ENCODE measurements around the gene IGF1R.

- PRO-cap, 10 experiments, result no peak in any of the 10 experiments
Observed at GRCh38 chr15:96350251-96350481, 19.7 kb downstream of the NR2F2 start.

GRCh38 chr15:96947743-96948427, 617.4 kb downstream of the NR2F2 start:
- PRO-cap, 10 experiments, result no peak in any of the 10 experiments

DNA sequence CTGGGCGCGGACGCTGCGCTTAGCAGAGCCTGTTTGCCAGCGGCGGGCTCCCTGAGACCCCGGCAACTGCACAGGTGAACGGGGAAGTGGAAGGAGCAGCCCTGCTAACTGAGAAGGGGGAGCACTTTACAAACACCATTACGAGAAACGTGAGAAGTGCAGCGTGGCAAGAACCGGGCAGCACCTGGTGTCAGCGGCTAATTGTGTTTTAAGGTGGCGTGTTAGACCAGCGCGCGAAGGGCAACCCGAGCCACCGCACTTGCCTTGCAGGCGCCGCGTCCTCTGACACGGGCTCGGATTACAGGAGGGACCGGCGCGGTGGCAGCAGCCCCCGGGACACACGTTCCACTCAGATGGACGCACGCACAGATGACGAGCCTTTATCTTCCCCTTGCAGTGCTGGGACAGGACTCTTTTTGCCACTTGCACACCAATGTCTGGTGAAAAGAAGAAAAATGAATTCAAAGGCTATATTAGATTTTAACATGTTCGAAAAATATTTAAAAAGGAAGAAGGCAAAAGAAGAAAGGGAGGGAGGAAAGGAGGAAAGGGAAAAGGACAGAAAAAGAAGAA, 307.6 kb upstream of the ARRDC4 start:
- PRO-cap, 10 experiments, result no peak in any of the 10 experiments

DNA sequence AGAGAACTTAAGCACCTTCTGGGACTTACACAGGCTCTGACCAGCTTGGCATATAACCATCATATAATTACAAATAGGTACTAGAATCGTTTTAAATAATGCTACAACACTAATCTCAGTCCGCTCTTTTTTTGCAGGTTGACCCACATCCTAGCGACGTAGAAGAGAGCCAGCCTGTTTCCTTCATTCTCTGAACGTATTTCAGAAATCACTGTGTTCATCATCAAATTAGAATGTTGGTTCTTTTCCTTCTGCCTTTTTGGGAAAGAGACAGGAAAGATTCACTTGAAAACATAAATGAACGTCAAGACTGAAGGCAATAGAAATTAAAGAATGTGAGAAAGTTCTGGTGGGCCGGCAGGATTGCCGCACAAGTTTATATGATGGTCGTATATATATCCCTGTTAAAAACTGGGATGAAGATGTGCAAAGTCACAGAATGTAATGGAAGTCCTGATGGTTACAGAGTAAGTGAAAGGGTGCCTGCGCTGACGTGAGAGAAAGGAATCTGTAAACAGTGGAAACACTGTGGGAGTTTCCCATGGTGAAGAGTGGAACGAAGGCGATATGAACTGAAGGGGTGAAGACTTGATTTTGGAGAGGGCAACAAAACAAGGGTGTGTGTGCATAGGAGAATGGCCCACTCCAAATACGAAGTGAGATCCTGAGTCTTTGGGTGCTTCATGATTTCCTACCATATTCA, 10.6 kb downstream of the ARRDC4 start:
- PRO-cap, 10 experiments, result no peak in any of the 10 experiments

- PRO-cap, 10 experiments, result peak in 1 of 10 experiments; most common plus-strand start chr15:97995463 (in 1); most common minus-strand start chr15:97995361 (in 1)
Observed at GRCh38 chr15:97994945-97995742, 34.6 kb downstream of the ARRDC4 start.

DNA sequence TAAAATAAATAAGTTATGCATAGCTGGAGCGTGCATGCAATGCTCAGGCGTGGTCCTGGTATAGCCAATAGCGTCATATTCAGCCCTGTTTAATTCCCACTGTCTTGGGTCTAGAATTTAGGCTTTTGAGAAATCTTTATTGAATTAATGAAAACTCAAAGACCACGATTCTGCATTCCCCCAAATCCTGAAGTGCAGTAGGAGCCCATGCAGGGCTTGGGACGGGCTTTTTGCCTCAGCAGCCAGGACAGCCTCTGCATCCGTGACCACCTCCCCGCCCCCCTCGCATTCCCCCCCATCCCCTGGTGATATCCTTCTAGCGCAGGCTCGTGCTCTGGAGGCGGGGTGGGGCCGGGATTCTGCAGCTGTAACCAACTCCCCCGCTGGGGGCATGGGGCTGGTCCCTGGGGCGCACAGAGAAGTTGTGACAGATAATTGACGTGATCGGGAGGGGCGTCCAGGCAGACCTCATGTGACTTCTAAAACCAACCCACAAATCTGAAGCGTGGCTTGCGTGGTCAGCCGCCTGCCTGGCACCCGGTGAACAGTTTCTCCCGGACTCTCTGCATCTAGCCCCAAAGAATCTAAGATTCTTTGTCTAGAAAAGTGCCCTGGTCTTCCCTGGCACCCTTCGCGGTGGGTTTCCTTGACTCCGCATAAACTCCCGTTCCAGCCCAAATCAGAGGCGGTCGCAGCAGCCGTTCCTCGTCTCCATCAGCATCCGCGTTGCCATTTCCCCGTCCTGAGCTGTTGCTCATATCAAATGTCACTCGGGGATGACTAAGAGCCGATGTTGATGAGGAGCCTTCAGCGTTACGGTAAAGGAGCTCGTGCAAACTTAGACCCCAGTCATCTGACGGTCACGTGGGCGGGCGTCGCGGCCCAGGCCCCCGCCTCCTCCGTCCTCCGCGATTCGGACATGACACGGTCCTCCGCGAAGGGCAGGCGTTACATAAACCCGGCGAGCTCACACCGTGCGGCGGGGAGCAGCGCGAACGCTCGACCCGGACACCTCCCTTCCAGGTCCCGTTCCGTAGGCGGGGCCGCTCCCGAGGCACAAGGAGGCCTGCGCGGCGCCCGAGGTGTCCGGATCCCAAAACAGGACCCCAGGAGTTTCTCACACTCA, 100.5 kb upstream of the IGF1R start:
- PRO-cap, 10 experiments, result peak in 3 of 10 experiments; most common plus-strand start position 521 of the sequence (in 1)

DNA sequence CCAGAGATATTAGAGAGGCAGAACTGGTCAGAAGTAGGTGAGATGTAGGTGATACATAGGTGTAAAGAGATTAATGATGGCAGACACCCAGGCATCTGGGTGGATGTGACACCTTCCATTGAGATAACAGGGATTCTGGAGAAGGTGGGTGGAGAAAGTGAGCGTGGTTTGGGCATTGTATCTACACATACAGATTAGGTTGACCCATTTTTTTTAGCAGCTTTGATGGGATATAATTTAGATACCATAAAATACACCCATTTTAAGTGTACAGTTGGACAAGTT, 93.4 kb upstream of the IGF1R start:
- PRO-cap, 10 experiments, result no peak in any of the 10 experiments

- PRO-cap, 10 experiments, result no peak in any of the 10 experiments
Observed at GRCh38 chr15:98630523-98631006, 17.8 kb upstream of the IGF1R start.

- PRO-cap, 10 experiments, result peak in 4 of 10 experiments; most common plus-strand start chr15:98647539 (in 4); most common minus-strand start chr15:98647341 (in 1)
Observed at GRCh38 chr15:98646931-98647841, 1.2 kb upstream of the IGF1R start.

GRCh38 chr15:98648435-98649216, at the start of gene IGF1R:
Gene IGF1R, plus strand, starts transcription at chr15:98648539.
- PRO-cap, 10 experiments, result peak in 10 of 10 experiments; most common plus-strand start chr15:98648954 (in 8); most common minus-strand start chr15:98648953 (in 4)

GRCh38 chr15:98668688-98669333, 20.5 kb downstream of the IGF1R start:
- PRO-cap, 10 experiments, result peak in 2 of 10 experiments; most common plus-strand start chr15:98669133 (in 2); most common minus-strand start chr15:98668913 (in 1)

GRCh38 chr15:98683065-98683867, 34.9 kb downstream of the IGF1R start:
- PRO-cap, 10 experiments, result peak in 1 of 10 experiments; most common minus-strand start chr15:98683402 (in 1)

- PRO-cap, 10 experiments, result peak in 1 of 10 experiments; most common plus-strand start chr15:98729896 (in 1); most common minus-strand start chr15:98729789 (in 1)
Observed at GRCh38 chr15:98729518-98730188, 81.3 kb downstream of the IGF1R start.

DNA sequence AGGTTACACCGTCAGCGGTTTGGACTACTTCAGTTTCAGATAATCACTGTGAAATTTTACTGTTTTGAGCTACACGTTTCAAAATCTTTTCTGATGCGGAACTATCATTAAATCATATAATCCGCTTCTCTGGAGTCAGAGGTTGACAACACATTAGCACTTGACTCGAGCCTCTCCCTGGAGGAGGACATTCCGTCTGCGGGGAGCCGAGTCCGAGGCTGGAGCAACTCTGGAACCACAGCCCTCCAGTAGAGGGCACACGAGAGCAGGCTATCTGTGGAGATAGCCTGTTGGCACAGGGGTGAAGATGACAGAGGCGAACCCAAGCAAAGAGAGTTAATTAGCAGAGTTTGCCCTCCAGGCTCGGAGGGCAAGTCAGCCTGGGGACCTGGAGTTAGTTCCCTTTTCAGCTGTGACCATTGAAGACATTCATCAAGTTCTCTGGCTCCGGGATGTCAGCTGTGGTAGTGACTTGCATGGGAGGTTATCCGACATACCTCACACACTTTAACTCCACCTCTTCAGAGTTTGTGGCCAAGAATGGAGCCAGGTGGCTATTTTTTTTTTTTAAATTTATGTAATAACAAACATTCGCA, 131.3 kb downstream of the IGF1R start:
- PRO-cap, 10 experiments, result peak in 4 of 10 experiments; most common plus-strand start position 190 of the sequence (in 2); most common minus-strand start position 231 of the sequence (in 2)

DNA sequence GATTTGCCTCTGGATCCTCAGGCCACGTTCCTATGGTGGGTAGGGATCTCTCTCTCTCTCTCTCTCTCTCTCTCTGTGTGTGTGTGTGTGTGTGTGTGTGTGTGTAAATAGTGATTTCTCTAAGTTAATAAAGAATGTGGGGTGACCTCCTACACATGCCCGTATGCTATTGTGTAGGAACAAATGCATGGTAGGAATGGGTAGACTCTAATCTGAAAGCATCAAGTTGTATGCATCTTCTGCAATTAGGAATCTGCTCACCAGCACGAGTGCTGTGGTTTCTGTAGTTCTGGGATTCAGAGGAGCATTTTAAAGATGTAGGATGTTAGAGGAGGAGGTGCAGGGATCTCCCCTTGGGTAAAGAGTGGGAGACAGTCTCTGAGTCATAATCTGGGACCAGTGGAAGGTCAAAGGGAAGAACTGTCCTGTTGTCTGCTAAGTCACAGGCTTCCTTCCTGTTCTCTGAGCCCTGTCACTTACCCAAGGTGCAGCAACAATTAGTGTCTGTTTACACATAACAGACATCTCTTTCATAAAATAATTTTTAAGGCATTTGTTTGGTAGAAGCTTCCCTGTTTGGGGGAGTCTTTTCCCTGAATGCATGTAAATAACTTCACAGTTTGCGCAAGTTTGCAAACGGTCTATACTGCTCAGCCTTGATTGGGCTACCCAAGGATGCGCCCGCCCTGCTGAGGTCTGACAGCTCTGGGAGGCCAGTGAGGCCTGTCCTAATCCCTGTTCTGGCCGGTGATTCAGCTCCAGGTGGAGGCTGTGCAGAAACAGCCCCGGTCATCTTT, 139.8 kb downstream of the IGF1R start:
- PRO-cap, 10 experiments, result peak in 3 of 10 experiments; most common plus-strand start position 738 of the sequence (in 3); most common minus-strand start position 283 of the sequence (in 1)

GRCh38 chr15:98866414-98867106, 141.0 kb downstream of the PGPEP1L start:
- PRO-cap, 10 experiments, result peak in 5 of 10 experiments; most common plus-strand start chr15:98866668 (in 2); most common minus-strand start chr15:98866606 (in 2)

DNA sequence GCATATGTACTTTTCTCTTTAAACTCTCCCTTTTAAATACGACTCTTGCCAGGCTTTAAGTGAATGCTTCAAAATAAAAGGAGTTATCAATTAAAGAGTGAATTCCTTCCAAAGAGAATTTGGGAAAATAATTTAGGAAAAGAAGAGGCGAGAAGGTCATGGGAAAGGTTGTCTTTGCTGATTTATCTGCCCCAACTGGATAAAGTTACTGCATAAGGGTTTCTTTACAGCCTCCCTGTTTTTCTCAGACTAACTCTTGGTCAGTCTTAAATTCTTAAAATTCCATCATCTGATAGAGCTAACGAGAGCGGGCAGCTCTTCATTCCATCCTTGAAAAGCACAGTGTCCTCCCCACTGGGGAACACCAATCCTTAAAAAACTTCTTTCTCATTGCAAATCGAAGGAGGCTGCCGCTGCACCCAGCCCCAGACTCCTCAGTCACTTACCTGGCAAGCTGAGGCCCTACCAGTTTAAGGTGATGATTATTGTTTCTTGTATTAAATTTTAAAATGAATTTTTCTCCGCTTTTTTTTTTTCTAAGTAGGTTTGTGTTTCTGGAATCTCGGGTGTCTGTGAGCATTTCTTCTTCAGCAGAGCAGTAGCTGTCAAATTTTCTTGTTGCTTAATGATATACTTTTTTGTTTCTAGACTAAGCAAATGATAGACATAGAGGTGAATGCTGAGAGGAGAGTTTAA, 107.2 kb downstream of the PGPEP1L start:
- PRO-cap, 10 experiments, result peak in 2 of 10 experiments; most common plus-strand start position 322 of the sequence (in 1); most common minus-strand start position 197 of the sequence (in 1)

GRCh38 chr15:98943184-98943968, 64.2 kb downstream of the PGPEP1L start:
- PRO-cap, 10 experiments, result no peak in any of the 10 experiments

DNA sequence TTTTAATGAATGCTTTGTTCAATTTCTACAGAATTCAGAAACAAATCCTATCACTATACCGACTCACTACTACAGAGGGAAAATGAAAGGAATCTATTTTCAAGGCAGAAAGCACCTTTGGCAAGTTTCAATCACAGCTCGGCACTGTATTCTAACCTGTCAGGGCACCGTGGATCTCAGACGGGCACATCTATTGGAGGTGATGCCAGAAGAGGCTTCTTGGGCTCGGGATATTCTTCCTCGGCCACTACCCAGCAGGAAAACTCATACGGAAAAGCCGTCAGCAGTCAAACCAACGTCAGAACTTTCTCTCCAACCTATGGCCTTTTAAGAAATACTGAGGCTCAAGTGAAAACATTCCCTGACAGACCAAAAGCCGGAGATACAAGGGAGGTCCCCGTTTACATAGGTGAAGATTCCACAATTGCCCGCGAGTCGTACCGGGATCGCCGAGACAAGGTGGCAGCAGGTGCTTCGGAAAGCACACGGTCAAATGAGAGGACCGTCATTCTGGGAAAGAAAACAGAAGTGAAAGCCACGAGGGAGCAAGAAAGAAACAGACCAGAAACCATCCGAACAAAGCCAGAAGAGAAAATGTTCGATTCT, 24.6 kb downstream of the SYNM start:
- PRO-cap, 10 experiments, result no peak in any of the 10 experiments

GRCh38 chr15:99138685-99139033, 33.8 kb downstream of the SYNM start:
- PRO-cap, 10 experiments, result no peak in any of the 10 experiments

Data from Metastatic Breast Carcinoma in the Brain (tissue), 10 donors.